Tibial nerve (tissue), 3 donors: ENCODE measurements around the genes ANKLE1 and IFI30.

DNA sequence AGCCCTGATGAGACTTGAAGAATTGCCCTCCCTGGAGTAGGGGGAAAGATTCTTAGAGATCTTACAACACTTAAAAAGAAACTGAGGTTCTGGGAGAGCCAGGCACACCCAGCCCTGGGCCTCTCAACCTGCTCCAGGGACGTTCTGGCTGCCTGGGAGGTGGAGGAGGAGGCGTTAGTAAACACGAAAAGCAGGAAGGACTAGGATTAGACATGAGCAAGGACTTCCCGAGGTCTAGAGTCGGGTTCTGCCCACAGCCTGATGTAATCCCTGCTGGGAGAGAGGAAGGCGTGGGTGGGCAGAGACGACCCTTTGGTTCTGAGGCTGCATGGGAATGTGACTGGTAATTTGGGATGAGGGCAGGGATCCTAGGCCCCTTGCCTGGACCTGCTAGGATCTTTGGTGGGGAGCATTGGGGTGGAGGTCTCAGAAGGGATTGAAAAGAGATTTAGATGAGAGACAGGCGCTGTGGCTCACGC is 1.5 kb upstream of the NR2F6 start:
- PRO-cap = no peak
- RAMPAGE, long total RNA, 3 experiments = no peak in any of the 3 experiments

DNA sequence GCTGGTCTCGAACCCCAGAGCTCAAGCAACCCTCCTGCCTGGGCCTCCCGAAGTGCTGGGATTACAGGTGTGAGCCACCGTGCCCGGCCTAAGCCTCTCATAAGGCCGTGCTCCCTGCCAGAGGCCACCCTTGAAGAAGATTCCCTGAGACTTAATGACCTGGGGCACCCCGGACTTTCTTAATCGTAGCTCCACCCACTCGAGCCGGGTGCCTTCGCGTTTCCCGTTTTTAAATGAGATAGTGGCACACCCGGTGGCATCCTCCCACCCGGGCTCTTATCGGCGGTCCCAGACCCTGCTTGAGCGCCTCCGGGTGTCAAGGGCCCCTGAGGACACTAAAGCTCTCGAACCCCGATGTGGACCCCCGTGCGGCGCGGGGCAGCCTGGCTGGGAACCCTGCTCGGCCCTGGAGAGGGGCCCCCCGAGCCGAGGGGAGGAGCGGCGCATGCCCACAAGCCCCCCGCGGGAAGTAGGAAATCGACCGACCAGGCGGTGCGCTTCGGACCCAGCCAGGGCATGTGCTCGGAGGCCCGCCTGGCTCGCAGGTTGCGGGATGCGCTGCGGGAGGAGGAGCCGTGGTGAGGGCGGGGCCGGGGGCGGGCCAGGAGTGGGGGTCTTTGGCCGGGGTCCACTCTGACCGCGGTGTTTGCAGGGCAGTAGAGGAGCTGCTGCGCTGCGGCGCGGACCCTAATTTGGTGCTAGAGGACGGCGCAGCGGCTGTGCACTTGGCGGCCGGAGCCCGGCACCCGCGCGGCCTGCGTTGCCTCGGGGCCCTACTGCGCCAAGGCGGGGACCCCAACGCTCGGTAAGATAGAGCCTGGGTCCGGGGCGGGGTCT is at the start of gene ANKLE1:
TSS of gene ANKLE1 (plus strand) at position 497 of the 837 bp plus-strand sequence.
- PRO-cap = no peak
- RAMPAGE, long total RNA, 3 experiments = no peak in any of the 3 experiments

GRCh38 chr19:17293527-17294389 is 9.5 kb downstream of the ABHD8 start:
- PRO-cap = no peak
- RAMPAGE, long total RNA, 3 experiments = no peak in any of the 3 experiments

DNA sequence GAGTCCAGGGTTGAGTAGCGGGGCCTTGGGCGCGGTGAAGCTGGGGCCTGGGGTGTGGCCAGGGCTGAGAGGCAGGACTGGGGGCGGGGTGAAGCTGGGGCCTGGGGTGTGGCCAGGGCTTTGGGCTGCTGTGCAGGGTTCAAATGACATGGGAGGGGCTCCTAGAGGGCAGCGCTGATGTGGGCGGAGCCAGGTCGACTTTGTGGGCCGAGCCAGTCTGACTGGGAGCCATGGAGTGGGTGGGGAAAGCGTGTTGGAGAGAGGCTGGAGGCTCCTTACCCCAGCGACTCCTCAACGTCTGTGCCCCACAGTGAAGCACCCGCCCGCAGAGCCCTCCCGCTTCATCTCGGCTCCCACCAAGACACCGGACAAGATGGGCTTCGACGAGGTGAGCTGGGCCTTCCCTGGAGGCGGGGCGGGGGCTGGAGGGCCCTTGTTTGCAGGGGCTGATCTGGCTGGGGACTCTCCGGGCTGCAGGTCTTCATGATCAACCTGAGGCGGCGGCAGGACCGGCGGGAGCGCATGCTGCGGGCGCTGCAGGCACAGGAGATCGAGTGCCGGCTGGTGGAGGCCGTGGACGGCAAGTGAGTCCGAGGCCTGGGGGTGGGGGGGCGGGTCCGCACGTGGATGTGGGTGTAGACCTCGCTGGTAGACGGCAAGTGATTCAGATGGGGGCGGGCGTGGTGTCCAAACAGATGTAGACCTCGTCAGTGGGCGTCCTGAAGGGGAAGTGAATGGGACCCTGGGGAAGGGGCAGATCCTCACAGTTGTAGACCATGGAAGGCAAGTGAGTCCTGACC is 21.6 kb downstream of the COLGALT1 start:
- PRO-cap = unidirectional peak, plus-strand start at position 231 of the sequence
- RAMPAGE, long total RNA, 3 experiments = start-site peak on the plus strand in 2 of 3 experiments, centred at positions 275 to 561 of the sequence, 22 to 27 reads per replicate

DNA sequence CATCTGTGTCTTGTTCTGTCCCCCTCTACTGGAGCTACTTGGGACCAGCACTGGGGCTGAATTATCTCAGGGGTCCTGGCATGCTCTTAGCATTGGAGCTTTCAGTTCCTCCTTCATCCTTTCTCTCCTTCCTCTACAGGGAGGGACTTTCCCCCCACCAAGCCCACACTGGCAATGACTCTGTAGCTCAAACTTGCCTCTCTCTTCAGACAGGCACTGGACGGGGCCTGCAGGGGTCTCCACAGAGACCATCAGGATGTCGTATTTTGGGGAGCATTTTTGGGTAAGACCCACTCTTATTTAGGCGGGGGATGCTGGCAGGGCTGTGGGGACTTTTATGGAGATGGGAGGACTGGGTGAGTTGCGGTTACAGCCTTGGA is 3.6 kb downstream of the FCHO1 start:
- PRO-cap = no peak
- RAMPAGE, long total RNA, 3 experiments = no peak in any of the 3 experiments

DNA sequence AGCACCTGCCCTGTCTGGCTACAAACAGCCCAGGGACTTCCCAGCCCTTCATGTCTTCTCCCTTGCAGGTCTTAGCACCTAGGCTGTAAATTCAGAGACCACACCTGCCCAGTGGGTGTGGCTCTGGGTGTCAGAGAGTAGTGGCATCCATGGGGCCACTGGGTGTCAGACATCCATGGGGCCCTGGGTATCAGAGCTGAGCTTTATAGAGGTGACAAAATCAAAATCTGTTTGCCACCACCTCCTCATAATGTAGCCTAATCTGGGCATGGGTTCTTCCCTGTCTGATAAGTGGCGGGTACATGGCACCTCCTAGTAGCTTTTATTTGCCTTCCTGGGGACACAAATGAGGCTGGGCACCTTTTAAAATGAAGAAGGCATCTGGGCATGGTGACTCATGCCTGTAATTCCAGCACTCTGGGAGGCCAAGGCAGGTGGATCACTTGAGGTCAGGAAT is 4.6 kb upstream of the B3GNT3 start:
- PRO-cap = no peak
- RAMPAGE, long total RNA, 3 experiments = no peak in any of the 3 experiments

DNA sequence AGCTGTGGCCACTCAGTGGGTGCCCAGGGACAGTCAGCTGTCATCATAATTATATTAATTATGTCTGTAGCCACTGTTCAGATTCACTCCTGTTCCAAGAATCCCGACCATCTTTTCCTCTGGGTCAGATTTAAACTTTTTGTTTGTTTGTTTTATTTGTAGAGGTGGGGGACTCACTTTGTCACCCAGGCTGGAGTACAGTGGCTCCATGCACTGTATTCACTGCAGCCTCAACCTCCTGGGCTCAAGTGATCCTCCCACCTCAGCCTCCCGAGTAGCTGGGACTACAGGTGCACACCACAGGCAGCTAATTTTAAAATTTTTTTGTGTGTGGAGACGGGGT is 977 bp downstream of the B3GNT3 start:
- PRO-cap = no peak
- RAMPAGE, long total RNA, 3 experiments = no peak in any of the 3 experiments

DNA sequence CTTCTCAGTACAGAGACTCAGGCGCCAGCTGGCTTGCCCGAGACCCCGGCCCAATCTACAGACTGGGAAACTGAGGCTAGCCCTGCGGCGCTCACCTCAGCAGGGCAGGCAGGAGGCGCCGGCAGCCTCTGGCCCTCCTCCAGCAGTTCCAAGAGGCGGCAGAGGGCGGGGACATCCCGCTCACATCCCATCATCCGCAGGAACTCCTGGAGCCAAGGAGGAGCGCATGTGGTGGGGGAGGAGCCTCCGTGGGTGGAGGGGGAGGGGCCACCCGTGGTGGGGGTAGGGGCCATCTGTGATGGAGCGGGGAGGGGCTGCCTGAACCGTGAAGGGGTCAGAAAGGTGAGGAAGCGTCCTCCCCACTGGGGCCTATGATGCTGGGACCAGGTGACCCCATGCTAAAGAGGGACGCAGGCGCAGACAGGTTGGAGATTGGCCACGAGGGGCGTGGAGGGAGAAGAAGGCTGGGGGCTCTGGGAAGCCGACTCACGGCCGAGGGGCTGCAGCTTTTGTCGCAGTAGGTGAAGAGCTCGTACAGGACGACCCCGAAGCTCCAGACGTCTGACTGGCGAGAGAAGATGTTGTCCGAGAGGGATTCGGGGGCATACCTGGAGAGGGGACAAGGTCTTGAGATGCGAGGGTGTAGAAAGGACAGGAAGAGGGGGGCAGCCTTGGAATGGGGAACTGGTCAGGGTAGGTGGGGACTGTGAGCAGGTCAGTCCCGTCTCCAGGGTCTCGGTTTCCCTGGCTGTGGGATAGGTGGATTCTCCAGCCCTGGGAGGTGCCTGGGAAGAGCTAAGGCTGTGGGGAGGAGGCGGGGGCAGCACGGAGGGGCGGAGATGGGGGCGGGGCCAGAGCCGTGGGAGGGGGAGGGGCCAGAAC is 8.9 kb upstream of the INSL3 start:
- PRO-cap = no peak
- RAMPAGE, long total RNA, 3 experiments = no peak in any of the 3 experiments

DNA sequence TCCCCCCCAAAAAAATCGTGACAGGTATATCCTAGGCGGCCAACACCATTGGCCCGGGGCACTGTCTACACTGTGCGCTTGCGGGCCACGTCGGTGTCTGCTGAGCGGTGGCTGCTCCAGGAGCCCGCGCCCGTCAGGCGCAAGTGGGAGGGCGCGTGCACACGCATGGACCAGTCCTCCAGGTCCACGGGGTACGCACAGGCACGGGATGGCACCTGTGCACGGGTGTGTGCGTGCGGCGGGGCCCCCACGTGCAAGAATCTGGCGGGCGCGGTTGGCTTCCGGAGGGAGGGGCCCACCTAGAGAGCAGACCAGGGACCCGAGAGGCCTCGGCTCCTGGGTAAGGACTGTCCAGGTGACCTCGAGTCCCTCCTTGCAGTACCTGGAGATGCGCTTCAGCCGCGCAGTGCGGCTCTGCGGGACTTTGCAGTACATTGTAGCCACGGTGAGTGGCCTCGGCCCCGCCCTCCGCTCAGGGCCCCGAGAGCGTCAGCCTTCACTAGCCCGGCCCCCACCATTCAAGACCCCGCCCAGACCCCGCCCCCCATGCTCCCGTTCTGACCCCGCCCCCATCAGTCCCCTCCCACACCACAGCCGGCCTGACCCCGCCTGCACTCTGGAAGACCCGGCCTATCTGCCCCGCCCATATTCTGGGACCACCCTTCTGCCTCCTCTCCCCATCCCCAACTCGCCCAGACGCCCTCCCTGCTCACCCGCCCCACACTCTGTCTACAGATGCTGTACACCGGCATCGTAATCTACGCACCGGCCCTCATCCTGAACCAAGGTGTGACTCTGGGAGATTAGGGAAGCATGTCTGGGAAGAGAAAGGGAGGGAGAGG is 2.2 kb downstream of the SLC5A5 start:
- PRO-cap = no peak
- RAMPAGE, long total RNA, 3 experiments = no peak in any of the 3 experiments

DNA sequence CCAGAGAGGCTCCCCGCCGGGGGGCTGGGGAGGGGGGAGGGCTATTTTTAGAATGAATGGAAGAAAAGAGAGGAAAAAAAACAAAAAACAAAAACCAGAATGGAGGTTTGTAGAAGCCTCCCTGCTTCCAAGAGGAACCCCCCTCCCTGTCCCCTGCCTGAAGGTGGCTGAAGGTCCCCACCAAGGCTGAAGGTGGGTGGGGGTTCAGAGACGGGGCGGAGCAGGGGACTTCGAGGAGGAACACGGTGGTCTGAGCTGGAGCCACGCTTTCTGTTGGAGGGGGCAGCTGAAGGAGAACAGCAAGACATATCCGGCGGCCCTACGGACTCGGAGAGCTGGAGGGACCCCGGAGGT is 15.9 kb upstream of the KCNN1 start:
- PRO-cap = no peak
- RAMPAGE, long total RNA, 3 experiments = no peak in any of the 3 experiments

DNA sequence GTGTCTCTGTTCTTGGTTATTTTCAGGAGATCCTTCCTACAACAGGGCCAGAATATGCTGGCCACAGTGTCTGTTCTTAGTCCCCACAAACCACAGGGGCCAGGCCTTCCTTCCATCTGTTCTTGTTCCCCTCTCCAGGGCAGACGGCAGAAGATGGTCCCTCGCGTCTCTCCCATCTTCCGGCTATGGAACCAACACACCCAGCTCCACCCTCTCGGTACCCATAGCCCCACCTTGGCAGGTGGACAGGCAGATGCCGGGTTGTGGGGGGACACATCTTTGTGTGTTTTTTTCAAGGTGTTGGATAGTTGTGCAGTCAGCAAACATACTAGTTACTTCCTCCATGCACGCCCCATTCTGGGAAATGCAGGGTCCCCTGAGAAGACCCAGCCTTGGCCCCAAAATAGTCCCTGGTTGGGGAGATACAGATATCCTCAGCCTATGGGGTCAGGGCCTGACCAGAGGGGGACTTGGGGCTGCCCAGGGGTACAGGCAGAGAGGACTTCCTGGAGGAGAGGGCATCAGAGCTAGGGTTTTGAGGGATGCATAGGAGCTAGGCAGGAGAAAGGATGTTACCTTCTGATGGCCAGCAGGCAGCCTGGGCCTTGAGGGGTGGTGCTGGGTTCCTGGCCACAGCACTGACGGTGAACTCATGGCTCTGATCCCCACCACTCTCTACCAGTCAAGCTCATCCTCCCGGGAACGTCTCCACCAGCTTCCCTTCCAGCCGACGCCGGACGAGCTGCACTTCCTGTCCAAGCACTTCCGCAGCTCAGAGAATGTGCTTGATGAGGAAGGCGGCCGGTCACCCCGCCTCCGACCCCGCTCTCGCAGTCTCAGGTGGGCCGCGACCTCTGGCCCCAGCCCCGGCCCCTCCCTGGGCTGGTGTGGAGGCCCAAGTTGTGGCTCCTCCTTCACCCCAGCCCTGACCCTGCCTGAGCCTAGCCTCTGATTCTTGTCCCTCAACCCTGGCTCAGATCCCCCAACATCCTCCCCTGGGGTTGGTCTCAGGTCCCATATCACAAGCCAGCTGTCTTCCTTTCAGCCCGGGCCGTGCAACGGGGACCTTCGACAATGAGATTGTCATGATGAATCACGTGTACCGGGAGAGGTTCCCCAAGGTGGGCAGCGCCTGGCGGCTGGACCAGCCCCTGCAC is 25.3 kb downstream of the MAST3 start:
- PRO-cap = no peak
- RAMPAGE, long total RNA, 3 experiments = no peak in any of the 3 experiments

DNA sequence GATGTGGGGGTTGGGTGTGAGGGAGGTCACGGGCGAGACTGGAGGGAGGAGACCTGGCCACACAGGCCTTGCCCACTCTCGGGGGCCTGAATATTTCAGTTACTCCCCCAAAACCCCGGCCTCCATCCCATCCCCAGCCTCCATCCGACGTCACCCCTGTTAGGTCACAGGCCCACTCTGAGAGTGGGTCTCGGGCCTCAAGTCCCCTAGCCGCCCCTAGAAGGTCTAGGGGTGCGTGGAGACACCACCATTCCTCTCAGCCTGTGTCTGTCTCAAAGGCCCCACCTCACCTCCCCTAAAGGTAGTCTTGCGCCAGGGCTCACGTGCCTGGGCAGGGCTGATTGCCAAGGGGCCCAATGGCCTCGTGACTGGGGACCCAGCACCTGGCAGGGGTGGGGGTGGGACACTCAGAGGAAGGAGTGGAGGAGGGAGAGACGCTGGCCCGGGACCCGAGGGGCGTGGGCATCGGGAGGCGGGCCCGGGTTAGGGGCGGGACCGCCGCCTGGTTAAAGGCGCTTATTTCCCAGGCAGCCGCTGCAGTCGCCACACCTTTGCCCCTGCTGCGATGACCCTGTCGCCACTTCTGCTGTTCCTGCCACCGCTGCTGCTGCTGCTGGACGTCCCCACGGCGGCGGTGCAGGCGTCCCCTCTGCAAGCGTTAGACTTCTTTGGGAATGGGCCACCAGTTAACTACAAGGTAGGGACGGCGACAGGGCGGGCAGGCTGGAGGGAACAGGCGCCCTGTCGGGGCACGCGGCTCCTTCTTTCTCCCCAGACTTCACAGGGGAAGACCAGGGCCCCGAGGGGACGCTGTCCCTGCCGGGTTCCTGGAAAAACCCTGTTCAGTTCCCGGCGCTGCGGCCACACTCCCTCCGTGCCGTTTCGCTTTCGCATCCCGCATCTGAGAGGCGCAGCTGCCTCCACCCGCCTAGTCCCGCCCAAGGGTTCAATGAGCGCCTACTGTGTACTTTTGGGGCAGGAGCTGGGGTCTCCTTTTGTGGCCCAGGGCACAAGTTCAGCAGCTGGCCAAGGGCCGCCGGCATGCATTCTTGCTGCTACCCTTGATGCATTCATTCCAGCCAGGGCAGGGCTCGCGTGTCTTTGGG is at the start of gene IFI30:
TSS of gene IFI30 (plus strand) at position 537 of the 1,106 bp plus-strand sequence.
- PRO-cap = bidirectional peak, plus-strand start at position 31 of the sequence, minus-strand start outside the sequence; bidirectional peak, plus-strand start at position 537 of the sequence, minus-strand start at position 269 of the sequence
- RAMPAGE, long total RNA, 3 experiments = start-site peak on the plus strand in 2 of 3 experiments, centred at positions 537 to 546 of the sequence, 20 to 123 reads per replicate

DNA sequence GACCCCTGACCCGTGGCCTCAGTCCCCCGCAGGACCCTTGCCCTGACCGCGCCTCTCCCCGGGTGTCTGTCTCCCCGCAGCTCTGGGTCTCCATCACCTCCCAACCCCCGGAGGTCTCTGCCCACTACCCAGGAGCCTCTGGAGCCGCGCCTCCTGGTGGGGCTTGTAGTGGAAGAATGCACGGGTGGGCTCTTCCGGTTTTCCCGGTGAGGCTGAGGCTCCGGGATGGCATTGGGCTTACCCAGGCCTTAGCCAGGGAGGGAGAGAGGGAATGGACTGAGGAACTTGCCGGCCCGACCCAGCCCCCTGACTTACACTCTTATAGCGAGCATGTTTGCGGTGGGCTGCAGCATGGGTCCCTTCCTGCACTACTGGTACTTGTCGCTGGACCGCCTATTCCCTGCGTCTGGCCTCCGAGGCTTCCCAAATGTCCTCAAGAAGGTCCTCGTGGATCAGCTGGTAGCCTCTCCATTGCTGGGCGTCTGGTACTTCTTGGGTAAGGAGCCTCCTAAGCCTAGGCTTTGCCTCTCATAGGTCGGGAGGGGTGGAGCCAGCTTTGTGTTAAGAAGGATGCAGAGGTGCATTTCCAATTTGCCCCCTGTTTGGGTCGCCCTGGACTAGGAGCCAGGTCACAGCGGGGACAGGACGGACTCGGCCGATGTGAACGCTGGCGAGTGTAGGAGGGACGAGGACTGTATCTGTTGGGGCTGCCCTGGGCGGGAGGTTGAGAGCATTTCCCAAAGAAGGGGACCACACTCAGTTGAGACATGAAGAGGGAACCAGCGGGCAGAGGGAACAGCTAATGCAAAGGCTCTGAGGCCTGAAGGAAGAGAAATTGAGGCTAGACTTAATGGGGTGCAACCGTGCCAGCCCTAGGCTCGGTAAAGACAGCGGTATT is 770 bp downstream of the MPV17L2 start:
- PRO-cap = no peak
- RAMPAGE, long total RNA, 3 experiments = no peak in any of the 3 experiments

GRCh38 chr19:18203016-18203368 is 850 bp downstream of the RAB3A start:
- PRO-cap = no peak
- RAMPAGE, long total RNA, 3 experiments = no peak in any of the 3 experiments

GRCh38 chr19:18205472-18206314 is 1.9 kb upstream of the RAB3A start:
- PRO-cap = unidirectional peak, minus-strand start at chr19:18205709
- RAMPAGE, long total RNA, 3 experiments = no peak in any of the 3 experiments

- PRO-cap = no peak
- RAMPAGE, long total RNA, 3 experiments = no peak in any of the 3 experiments
Observed at GRCh38 chr19:18265129-18265816, 9.0 kb downstream of the IQCN start.

- PRO-cap = no peak
- RAMPAGE, long total RNA, 3 experiments = no peak in any of the 3 experiments
Observed at GRCh38 chr19:18271173-18271795, 3.0 kb downstream of the IQCN start.

DNA sequence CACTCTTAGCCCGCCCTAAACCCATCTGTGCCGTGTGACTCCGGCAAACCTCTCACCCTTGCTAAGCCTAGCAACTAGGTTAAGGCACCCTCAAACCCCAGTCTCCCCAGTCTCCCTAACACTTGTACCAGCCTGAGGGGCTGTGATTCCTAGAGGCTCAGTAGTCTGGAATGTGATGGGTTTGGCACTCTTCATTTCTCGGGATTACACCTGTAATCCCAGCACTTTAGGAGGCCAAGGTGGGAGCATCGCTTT is 1.0 kb downstream of the GDF15 start:
- PRO-cap = no peak
- RAMPAGE, long total RNA, 3 experiments = no peak in any of the 3 experiments

DNA sequence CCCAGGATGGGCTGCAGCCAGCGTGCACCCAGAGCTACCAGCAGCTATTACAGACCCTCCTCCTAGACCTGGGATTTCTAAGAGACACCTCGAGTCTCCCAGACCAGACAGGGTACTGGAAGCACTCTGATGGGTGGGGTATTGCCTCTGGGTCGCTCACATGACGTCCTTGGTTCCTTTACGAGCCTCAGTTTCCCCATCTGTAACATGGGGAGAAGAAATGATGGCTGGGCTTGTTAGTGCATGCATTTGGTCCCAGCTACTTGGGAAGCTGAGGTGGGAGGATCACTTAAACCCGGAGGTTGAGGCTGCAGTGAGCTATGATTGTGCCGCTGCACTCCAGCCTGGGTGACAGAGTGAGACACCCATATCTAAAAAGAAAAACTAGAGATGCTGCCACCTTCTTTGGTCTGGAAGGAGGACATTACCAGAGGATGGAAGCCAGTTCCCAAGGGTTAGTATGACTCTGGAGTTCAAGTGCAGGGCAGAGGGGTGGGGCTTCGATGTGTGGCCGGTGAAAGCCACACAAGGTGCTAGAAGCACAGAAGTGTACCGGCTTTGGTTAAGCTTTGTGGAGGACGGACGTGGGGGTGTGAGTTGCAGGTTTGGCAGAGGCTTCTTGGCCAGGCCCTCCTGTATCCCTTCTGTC is 5.0 kb upstream of the SSBP4 start:
- PRO-cap = no peak
- RAMPAGE, long total RNA, 3 experiments = no peak in any of the 3 experiments

- PRO-cap = no peak
- RAMPAGE, long total RNA, 3 experiments = no peak in any of the 3 experiments
Observed at GRCh38 chr19:18423625-18423906, 4.4 kb downstream of the SSBP4 start.